Left cardiac atrium (tissue), 1 donor: ENCODE measurements around the genes CHADL, ACO2 and SHISA8.

GRCh38 chr22:41240726-41241441 lies at the start of gene CHADL:
Gene CHADL, minus strand, starts transcription at chr22:41240931.
- PRO-cap: unidirectional peak, minus-strand start at chr22:41240894

- PRO-cap: no peak
Measured at GRCh38 chr22:41288704-41289064, 2.7 kb upstream of the RANGAP1 start.

- PRO-cap: no peak
Measured at GRCh38 chr22:41301975-41303175, 1.1 kb downstream of the ZC3H7B start.

- PRO-cap: bidirectional peak, plus-strand start at chr22:41469117, minus-strand start at chr22:41469018
Measured at GRCh38 chr22:41468933-41469748, at the start of gene ACO2. Gene ACO2, plus strand, starts transcription at chr22:41469117.

- PRO-cap: no peak
Measured at GRCh38 chr22:41825950-41827103, 6.6 kb upstream of the SREBF2 start.

- PRO-cap: no peak
Measured at GRCh38 chr22:41829992-41830911, 2.7 kb upstream of the SREBF2 start.

- PRO-cap: no peak
Measured at GRCh38 chr22:41855984-41856975, 23.4 kb downstream of the SREBF2 start.

- PRO-cap: no peak
Measured at GRCh38 chr22:41868465-41868969, 35.6 kb downstream of the SREBF2 start.

- PRO-cap: no peak
Measured at GRCh38 chr22:41902753-41903322, 12.0 kb downstream of the SHISA8 start.

- PRO-cap: bidirectional peak, plus-strand start at chr22:41915165, minus-strand start at chr22:41915092
Measured at GRCh38 chr22:41914151-41915380, at the start of gene SHISA8. Gene SHISA8, minus strand, starts transcription at chr22:41915074.

- PRO-cap: no peak
Measured at GRCh38 chr22:41920221-41921100, 5.6 kb upstream of the SHISA8 start.

DNA sequence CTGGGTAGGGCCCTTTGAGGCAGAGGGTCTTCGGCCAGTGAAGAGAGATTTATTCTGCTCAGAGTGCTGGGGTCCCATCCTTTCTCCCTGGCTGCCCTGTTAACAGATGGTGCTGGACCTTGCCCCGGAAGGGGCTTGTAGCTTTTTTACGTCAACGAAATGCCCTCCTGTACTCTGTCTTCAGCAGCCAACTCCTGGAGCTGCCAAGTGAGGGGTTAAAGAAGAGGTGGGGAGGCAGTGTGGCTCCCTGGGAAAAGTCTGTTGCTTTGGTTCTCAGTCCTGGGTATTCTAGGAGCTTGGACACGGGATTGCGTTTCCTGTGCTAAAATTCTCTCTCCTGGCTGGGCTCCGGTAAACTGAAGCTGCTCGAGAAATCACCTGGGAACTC lies 885 bp upstream of the SMDT1 start:
- PRO-cap: no peak

GRCh38 chr22:42130274-42130592 lies 377 bp downstream of the CYP2D6 start:
- PRO-cap: no peak

DNA sequence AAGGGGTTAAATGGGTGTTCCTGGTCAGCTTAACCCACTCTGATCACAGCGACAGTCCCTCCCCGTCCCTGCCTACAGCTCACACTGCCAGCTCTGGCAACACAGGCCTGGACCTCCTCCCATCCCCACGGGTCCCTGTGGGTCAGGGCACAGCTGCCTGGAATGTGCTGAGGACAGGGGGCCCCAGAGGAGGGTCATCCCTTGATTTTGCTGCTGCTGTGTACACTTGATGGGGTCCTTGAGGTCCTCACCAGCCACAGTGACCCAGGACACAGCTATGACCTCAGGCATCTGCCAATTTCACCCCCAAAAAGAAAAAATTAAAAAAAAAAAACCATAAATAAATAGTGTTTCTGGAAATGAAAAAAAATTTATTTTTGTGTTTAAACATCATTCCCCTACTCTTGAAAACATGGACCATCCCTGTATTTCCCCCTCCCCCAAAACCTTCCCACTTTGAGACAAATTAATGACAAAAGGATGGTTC lies 29.8 kb upstream of the CYP2D6 start:
- PRO-cap: no peak

DNA sequence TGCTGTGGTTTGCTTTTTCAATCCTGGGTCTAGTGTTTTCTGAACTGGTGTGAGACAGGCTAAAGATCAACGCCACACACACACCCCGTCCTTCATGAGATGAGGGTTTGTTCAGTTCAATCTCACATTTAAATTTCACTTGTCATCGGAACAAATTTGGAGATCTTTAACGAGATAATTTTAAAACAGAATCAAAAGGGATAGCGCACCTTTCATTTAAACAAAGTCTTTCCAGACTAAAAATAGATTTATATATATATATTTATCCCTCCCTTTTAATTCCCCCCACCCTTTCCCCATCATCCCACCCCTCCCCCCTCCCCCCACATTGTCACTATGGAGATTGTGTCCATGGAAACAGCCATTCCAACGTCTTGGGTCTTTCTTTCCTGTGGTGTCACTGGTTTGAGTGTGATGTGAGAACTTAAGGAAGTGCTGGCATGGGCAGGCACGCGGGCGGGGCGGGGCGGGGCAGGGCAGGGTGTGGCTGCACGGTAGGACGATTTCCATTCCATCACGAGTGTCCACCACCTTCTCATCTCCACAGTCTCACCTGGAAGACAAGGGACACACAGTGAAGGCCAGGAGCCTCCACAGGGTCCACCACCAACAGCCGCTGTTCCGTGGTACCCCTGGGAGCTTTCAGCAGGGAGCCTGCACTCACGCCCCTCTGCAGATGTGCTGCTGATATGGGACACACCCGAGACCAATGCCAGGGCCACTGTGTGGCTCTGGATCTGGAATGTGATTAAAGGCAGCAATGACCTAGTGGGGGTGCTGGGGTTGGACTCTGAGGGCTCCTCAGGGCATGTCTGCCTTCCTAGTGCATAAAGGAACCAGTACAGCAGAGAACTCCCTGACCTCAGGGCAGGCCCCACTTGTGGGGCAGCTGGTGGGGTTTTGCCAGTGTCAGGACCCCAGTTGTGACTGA lies 30.5 kb upstream of the CYP2D6 start:
- PRO-cap: no peak

- PRO-cap: no peak
Measured at GRCh38 chr22:42317989-42318757, 47.7 kb upstream of the TCF20 start.

DNA sequence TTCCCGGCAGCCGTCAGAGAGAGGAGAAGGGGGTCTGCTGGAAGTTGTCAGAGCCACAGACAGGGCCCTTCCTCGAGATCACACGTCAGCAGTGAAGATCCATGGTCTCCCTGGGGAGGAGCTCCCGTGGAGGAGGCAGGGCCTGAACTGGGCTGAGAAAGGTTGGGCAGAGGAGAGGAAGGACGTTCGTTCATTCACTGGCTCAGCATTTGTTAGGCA lies 51.8 kb upstream of the TCF20 start:
- PRO-cap: no peak

- PRO-cap: no peak
Measured at GRCh38 chr22:42365143-42365908, 66.9 kb downstream of the NFAM1 start.

DNA sequence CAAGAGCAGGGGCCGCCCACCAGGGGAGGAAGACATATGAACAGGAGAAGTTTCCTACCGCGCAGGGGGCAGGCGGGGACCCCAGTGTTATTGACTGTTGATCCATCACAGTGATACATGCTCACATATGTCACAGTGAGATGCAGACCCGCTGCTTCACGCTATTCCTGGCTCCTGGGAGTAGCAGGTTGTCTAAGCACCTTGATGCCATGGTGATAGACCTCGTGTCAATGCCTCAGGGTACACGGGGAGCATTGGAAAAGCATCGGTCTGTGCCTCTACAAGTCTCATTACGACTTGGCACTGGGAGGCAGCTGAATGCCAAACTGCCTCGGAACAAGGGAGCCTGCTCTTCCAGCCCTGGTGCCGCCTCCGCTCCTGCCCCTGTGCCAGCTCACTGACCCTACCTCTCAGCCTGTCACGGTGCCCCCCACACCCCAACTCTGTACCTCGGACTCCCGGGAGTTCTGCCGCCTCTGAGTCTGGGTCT lies 1.5 kb upstream of the NFAM1 start:
- PRO-cap: no peak

DNA sequence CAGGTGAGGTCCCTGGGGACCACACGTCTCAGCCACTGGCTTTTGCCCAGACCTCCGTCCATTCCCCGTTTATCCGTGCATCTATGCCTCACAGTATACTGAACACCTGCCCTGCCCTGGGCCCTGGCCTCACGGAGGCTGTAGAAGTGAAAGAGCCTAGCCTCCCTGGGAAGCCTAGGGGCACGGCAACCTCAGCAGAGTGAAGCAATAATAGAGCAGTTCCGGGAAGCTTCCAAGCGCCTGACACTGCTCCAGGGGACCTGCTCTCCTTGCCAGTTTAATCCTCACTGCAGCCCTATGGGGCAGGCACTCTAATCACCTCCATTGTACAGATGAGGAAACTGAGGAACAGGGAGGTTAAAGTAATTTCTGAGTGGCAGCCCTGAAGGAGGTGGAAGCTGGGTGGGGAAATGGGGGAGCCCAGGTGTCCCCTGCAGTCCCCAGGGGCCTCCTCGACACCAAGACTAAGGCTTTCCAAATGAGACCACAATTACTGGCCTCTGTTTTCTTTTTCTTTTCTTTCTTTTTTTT lies 2.7 kb upstream of the NFAM1 start:
- PRO-cap: no peak